Metastatic Breast Carcinoma in the Brain (tissue), 10 donors: ENCODE data around the gene GFRA1.

DNA sequence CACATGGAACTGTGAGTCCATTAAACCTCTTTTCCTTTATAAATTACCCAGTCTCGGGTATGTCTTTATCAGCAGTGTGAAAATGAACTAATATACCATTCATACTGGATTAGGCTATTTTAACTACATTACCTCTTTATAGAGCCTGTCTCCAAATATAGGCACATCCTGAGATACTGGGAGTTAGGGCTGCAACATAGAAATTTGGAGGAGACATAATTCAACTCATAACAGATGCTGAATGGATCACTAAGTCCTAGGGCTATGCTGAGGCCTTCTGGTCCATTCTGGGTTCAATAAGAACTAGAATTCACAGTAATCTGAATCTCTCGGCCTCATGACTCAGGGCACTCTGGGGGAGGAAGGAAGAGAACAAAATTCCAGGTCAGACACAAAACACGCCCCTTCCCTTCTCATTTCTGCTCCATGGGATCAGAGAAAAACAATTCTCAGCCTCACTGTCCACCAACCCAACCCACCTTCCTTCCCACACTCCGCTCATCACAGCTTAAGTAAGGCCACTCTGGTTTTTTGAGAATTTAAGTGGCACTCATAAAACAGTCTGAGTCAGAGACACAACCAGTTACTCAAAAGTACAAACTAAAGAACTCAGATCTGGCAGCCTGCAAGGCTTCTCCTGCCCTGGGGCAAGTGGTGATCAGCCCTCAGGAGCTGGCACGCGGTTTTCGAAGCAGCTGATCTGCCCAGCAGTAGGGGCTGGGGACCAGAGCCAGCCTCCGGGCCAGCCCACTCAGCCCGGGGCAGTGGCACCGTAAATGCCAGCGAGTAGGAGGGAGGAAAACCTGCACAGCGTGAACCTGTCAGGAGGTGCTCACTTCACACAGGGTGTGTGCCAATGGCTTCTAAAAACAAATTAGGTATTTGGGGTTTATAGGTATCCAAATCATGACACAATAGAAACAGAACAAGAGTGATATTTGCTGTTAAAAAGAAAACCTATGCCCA is 38.9 kb upstream of the ABLIM1 start:
- PRO-cap, 10 experiments, result no peak in any of the 10 experiments

- PRO-cap, 10 experiments, result no peak in any of the 10 experiments
Measured at GRCh38 chr10:114748514-114749475, 72.8 kb upstream of the FHIP2A start.

GRCh38 chr10:114758274-114758916 is 63.2 kb upstream of the FHIP2A start:
- PRO-cap, 10 experiments, result no peak in any of the 10 experiments

GRCh38 chr10:114833063-114833600 is 11.6 kb downstream of the FHIP2A start:
- PRO-cap, 10 experiments, result no peak in any of the 10 experiments

DNA sequence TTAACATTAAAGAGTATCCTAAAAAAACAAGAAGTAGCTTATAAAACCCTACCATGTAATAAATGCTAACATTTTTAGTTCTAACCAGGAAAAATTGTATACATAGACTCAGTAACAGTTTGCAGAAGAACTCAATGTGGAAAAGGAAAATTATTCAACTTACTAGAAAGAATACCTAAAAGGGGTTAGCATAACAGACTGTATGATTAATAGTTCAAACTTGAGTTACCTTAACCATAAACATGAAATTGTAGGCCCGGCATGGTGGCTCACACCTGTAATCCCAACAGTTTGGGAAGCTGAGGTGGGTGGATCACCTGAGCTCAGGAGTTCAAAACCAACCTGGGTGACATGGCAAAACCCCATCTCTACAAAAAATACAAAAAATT is 34.8 kb upstream of the TRUB1 start:
- PRO-cap, 10 experiments, result peak in 4 of 10 experiments; most common plus-strand start position 245 of the sequence (in 4)

- PRO-cap, 10 experiments, result no peak in any of the 10 experiments
Measured at GRCh38 chr10:115093841-115094562, 837 bp downstream of the ATRNL1 start.

DNA sequence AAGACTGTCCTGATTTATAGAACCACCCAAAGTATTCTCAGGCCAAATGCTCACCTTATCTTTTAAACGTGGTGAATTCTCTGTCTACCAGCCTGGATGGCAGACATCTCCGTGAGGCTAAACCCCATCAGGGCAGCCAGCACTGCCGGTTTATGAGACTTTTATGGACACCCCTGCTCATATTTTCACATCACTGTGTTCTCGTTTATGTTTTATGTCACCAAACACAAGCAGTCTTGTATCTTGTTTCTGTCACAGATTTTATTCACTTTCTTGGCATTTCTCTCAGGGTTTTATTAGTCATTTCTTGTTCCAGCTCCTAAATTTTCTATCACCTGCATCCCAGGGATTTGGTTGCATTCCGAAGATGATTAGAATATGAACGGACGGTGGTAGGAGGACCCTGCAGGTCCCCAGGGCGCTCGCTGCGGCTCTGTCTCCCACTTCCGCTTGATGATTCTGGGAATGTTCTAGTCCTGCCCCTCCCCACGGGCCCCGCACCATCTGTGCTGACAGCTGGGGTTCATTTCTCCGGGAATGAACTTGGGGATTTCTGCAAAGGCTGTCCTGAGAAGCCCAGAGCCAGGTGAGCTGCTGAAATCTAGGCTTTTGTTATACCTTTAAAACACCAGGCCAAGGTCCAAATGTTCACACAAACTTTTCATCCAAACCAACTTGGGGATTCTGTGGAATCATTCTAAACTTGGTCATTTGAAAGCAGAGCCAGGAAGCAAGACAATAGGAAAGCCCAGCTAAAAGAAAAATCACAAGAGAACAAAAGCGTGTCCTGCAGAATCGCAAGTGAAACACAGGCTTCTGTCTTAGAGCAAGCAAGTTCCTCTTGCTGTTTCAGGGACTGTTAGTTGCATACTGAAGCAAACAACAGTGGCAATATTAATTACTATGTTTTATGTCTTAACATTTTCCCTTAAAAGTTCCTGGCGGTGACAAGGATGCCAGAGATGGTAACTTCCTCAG is 217.5 kb downstream of the GFRA1 start:
- PRO-cap, 10 experiments, result no peak in any of the 10 experiments

GRCh38 chr10:116272489-116273283 is at the start of gene GFRA1:
Gene GFRA1, minus strand, starts transcription at chr10:116273206.
- PRO-cap, 10 experiments, result peak in 2 of 10 experiments; most common plus-strand start chr10:116272559 (in 1); most common minus-strand start chr10:116272649 (in 1)

DNA sequence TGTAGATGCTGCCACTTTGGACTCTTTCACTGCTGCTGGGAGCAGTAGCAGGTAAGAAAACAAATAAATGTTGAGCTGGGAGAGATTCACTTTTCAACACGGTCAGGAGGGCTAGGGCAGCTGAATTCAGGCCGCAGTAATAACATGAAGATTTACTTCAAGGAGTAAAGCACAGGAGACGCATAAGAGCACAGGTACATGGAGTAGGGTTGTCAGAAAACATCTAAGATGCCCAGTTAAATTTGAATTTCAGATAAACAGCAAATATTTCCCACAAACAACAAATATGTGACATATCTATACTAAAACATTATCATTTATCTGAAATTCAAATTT is 325 bp downstream of the PNLIP start:
- PRO-cap, 10 experiments, result no peak in any of the 10 experiments

DNA sequence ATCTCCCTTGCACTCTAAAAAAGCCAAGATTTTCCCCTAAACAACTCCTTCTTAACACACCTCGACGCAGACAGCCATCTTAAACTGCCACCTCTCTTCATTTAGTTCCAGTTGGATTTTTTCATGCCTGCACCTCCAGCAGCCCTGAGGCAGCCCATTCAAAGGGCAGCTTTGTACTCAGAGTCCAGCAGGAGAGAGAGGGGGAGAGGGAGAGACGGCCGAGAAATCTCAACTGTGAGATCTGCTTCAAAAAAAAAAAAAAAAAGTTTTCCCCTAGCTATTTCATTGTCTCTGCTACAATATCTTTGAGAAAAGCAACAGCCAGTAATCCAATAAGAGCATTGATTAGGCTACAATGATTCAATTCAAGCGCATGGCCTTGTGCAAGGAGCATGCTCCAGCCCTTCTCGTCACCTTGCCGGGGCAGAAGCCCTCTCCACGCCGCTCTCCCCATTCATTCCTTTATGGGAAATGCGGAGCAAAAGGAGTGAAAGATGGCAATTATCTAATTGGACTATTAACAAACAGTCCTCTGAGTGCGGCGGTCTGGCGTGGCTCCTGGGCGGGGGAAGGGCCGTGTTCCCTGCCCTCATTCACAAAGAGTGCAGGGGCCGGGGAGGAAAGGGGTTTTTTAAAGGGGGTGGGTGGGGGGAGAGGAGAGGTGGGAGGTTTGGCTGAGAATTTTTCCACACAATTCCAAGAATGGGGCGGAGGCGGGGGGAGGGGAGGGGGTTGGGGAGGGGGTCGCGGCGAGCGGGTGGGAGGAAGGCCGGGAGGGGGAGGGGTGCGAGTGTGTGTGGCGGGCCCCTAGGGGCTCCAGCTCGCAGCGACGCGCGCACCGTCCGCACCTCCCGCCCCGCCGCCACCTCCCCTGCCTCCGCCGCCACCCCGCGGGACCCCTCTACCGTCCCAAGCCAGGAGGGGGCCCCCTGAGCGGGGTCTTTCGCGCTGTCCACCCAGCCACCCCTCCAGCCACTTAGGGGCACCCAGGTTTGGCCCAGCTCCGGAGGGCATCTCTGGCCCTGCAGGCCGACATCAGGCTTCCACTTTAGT is 1.2 kb upstream of the VAX1 start:
- PRO-cap, 10 experiments, result no peak in any of the 10 experiments

GRCh38 chr10:117241543-117242132 is 724 bp downstream of the SLC18A2 start:
- PRO-cap, 10 experiments, result no peak in any of the 10 experiments

DNA sequence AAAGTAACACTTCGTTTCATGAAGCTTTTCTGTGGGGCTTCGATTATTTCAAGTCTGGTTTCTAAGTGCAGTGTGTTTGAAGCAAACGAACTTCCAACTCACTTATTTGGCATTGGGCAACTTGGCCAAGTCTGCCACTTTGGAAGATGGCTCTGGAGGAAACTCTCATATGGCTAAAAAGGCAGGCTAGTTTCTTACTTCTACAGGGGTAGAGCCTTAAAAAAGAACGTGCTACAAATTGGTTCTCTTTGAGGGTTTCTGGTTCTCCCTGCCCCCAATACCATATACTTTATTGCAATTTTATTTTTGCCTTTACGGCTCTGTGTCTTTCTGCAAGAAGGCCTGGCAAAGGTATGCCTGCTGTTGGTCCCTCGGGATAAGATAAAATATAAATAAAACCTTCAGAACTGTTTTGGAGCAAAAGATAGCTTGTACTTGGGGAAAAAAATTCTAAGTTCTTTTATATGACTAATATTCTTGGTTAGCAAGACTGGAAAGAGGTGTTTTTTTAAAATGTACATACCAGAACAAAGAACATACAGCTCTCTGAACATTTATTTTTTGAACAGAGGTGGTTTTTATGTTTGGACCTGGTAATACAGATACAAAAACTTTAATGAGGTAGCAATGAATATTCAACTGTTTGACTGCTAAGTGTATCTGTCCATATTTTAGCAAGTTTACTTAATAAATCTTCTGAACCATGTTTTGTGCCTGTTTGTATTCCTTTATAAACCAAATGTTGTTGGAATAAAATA is 38.0 kb downstream of the SLC18A2 start:
- PRO-cap, 10 experiments, result no peak in any of the 10 experiments

DNA sequence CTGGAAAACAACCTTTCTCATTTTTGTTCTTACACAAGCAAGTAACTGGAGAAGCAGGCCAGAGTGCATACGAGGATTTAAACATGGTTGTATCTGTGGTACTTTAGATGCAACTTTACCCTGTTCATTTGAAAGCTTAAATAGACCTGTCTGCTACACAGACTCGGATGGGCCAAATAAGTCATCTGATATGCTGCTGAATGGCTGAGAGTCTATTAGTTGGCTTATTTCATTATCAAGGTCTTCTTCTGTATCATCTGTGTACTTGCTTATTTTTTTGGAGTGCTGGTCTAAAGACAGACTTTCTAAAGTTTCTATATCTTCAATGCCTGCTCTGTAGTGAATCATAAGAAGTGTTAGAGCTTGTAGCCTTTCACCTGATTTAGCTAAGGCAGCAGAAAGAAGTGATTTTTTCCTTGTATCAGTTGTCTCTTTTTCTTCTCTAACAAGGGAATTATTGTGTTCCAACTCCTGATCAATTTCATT is 42.2 kb downstream of the SLC18A2 start:
- PRO-cap, 10 experiments, result no peak in any of the 10 experiments

DNA sequence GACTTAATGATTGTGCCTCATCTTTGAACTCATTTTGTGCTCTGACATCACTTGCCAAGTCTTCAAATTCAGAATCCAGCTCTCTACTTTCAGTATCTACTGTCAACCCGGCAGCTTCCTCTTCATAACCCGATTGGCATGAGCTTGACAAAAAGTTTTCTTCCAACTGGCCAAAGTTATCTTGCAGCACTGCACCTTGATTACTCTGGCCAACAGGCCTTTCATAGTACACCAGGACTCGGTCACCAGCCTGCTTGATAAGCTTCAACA is 44.2 kb downstream of the SLC18A2 start:
- PRO-cap, 10 experiments, result no peak in any of the 10 experiments

GRCh38 chr10:117544636-117545190 is 2.2 kb downstream of the EMX2 start:
- PRO-cap, 10 experiments, result no peak in any of the 10 experiments

- PRO-cap, 10 experiments, result peak in 1 of 10 experiments; most common plus-strand start chr10:117761950 (in 1)
Measured at GRCh38 chr10:117761740-117762133, 219.2 kb downstream of the EMX2 start.

DNA sequence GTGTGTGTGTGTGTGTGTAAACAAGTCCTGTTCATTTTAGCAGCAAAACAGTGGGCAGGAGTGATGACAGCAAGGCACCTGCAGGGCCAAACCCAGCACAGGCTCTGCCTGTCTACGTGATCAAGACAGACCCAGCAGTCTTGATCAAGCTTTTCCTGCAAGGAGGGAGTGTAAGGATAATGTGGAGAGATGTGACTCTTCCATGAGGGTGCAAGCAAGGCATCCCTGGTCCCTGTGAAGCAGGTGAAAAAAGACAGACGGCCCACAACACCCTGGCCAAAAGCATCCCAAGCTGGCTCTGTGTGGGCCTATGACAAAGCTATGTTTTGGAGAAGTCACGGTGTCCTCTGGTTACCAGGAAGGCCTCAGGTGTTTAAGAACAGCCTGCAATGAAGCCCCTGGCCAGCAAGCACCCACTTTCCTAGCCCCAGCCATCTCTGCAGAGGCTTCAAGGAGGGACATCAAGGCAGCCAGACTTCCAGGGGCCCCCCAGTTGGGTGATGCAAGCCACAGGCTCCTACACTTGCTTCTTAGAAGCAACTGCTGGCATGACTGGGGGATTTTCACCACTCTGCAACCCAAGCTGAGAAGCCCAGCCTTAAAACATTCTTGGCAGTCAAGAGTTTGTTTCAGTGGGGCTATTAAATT is 22.1 kb downstream of the RAB11FIP2 start:
- PRO-cap, 10 experiments, result no peak in any of the 10 experiments

DNA sequence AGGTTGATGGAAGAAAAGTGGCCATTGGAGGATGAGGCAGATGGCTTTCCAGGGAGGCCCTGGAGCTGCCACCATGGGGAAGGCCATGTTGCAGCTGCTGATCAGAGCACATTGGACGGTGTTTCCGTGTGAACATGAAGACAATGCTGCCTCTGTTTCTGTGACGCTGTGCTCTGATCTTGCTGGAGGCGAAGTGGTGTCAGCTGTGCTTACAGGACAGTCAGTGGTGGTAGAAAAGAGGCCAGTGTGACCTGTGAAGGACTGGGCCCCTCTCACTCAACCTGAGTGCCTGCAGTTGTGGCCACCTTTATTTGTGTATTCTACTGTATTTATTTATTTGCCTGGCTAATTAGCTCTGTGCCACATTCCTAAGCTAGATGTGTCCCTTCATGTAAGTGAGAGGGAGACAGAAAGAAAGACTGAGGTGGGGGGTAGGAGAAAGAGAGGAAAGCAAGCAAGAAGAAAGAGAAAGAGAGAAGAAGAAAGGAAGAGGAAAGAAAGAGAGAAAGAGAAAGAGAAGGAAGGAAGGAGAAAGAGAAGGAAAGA is 132.8 kb downstream of the FAM204A start:
- PRO-cap, 10 experiments, result no peak in any of the 10 experiments

- PRO-cap, 10 experiments, result no peak in any of the 10 experiments
Measured at GRCh38 chr10:119048164-119048748, 18.7 kb downstream of the NANOS1 start.

GRCh38 chr10:119315588-119316023 is 108.2 kb downstream of the GRK5 start:
- PRO-cap, 10 experiments, result no peak in any of the 10 experiments